Placental pericyte (primary cell): Measurements from ENCODE around the gene ZFPL1.

GRCh38 chr11:64239705-64240135, 1.2 kb upstream of the ENSG00000286264 start:
- CAGE, long polyA plus RNA: no peak

DNA sequence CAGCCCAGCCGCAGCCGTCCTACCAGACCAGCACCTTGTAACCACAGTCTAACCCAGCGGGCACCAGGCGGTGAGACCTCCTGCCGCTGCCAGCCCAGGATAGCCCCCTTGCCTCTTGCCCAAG, 861 bp downstream of the PPP1R14B start:
- CAGE, long polyA plus RNA: no peak

- CAGE, long polyA plus RNA: no peak
Observed at GRCh38 chr11:64271310-64271966, 13.0 kb downstream of the BAD start.

GRCh38 chr11:64305349-64305476, 111 bp upstream of the ESRRA start:
- CAGE, long polyA plus RNA: no peak

GRCh38 chr11:64359450-64359787, 457 bp downstream of the RPS6KA4 start:
- CAGE, long polyA plus RNA: no peak

DNA sequence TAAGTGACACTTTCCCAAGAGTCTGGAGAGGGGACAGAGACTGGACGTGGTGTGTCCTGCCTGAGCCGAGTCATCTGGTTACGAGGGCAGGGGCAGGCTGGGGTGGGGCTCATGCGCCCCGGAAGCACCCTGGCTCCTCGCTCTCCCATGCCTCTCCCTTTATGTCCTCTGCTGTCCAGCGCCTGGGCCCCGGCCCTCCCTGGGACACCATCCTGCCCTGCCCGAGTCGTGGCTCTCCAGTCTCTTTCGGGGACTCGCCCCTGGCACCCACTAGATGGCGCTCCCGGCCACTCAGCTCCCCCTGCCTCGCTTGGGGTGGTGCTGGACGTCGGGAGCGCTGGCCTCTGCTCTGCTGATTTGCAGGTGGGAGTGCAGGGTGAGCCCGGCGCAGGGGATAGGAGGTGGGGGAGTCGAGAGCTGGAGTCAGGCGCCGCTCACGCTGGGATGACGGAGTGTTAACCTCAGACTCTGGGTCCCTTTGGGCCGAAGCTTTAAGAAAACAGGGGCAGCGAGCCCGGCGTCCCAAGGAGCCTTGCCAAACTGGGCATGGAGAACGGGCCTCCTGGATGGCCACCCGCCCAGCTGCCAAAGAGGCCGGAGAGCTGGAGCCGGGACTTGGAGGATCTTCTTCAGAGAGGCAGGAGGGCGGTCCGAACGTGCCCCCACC, 89.9 kb downstream of the RPS6KA4 start:
- CAGE, long polyA plus RNA: no peak

- CAGE, long polyA plus RNA: no peak
Observed at GRCh38 chr11:64449406-64450188, 90.6 kb downstream of the RPS6KA4 start.

GRCh38 chr11:64609148-64609819, 18.3 kb downstream of the SLC22A12 start:
- CAGE, long polyA plus RNA: no peak

DNA sequence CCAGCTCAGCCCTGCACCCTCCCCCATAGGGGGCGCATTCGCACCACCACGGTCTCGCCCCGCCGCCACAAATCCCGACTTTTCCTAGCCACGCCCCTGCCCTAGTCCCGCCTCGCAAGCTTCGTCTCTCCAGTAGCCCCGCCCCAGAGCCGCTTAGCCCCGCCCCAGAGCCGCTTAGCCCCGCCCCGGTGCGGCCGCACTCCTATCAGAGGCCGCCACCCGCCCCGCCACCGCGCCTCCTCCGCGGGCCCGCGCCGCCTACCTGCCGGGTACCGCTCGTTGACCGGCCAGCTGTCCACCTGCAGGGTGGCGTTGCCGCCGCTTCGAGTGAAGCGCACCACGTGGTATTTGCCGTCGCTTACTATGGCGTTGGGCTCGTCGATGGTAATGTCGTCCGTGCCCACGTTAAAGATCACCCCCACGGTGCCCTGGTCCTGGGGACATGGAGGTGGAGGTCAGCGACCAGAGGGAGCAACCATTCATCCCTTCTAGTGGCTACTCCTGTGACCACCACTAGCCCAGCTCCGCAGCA, 39.2 kb downstream of the SLC22A12 start:
- CAGE, long polyA plus RNA: no peak

DNA sequence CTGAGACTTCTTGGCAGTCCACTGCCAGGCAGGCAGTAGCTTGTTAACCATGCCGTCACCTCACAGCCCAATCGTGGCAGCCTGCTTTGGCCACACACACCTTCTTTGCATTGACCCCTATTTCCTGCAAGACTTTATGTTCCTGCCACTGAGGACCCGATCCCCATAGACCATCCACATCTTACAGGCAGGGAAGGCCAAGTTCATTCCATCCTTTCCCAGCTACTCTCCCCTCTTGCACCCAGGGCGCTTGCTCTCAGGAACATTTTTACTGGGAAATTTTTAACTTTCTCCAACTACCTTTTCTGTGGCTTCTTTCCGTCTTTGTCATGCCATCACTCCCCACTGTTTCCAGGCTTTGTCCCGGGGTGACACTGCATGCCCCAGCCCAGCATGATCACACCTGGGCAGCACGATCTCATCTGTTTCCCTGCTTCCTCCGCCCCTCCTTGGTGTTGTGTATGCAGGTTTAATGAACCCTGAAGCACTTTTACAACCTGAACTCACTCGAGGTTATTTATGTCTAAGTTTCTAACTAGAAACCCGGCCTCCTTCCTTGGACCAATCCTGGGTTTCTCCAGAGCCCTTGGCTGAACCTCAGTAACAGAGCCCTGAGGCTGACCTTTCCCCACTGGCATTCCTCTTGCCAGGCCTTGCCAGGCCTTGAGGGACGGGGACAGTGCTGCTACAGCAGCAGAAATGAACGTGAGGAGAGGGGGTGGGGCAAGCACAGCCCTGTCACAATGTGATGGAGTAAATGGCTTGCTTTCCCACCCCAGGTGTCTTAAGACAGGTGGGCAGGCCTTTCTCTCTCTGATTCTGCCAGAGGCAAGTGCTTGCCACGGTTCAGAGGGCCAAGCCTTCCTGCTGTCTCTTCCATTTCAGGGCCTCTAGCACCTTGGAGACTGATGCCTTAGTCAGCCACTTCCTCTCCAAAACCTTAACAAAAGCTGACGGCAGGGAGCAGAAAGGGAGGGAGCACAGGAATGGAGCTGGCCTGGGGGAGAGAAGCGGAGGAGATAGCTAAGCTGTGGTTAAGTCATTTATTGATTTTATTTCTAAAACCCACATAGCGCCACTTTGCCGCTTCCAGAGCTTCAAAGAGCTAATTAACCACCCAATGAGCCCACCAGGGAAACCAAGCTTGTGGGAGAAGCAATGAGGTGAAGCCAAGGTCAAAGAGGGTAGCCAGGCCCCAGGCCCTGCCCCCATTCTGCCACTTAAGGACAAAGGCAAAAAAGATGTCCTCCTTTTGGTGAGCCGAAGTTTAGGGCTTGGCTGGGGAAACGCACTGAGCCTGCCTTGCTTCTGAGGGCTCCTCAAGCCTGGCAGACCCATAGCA, 3.1 kb upstream of the PYGM start:
- CAGE, long polyA plus RNA: no peak

GRCh38 chr11:64774881-64775021, 3.6 kb downstream of the SF1 start:
- CAGE, long polyA plus RNA: no peak

DNA sequence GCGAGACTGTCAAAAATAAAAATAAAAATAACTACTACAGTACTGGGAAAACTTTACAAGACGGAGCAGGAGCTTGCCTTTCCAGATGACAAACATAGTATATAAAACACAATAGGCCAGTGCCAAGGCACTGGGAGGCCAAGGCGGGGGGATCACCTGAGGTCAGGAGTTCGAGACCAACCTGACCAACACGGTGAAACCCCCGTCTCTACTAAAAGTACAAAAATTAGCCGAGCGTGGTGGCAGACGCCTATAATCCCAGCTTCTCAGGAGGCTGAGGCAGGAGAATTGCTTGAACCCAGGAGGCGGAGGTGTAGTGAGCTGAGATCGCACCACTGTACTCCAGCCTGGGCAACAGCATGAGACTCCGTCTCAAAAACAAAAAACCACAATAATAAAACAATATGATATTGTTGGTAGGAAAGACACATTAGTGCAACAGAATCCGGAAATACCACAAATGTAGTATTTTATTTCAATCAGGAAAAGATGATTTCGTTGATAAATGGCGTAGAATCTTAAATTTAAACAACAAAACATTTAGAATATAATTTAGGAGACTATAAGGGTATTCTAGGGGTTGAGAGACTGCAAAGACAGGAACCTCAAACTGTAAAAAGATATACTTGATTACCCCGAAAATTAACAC, 1.5 kb upstream of the SF1 start:
- CAGE, long polyA plus RNA: no peak

DNA sequence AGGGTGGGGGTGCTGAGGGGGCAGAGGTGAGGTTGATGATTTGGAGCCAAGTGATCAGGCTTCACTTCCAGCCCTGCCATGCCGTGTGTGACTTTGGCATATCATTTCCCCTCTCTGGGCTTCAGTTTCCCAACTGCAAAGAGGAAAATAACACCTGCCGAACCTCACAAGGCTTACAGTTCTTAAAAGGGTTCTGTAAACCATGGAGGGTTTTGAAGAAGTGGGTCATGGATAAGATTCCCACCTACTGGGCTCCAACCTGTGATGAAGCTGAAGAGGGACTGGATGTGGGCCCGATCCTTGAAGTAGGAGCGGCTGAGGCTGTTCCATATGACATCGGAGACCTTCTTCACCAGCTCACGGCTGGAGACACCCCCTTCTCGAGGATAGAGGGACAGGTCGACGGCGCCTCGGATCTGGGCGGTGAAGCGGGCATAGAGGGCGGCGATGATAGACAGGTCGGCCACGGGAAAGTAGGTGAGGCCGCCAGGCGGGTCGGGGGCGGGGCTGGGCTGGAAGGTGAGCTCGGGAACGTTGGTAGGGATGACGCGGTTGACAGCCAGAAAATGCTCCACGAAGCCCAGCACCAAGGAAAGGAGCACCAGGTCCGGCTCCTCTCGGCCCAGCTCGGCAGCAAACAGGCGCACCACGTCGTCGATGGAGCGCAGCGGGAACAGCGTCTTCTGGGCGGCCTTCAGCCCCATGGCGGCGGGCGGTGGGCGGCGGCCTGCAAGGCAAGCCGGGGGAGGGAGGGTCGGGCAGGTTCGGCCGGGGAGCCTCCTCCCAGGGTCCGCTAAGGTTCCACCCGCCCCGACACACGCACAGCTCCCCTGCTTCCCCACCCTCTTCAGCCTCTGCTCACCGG, 713 bp downstream of the MEN1 start:
- CAGE, long polyA plus RNA: no peak

GRCh38 chr11:64879584-64880212, 1.3 kb upstream of the EHD1 start:
- CAGE, long polyA plus RNA: no peak

DNA sequence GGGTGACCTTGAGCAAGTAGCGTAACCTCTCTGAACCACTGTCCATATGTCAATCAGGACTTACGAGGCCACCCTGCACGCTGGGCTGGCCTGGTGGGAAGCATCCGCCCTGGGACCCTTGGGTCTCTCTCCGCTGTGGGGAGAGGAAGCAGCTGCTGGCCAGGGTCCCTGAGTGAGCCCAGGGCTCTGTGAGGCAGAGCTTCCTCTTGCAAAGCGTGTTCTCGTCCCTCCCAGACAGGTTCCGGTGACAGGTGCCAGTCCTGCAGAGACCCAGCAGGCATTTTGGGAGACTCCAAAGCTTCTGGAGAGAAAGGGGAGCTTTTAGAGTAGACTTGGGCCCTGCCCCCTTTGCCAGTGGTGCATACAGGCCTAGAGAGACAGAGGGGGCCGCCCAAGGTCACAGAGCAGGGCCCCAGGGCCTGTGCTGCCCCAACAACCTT, 14.1 kb upstream of the EHD1 start:
- CAGE, long polyA plus RNA: no peak

DNA sequence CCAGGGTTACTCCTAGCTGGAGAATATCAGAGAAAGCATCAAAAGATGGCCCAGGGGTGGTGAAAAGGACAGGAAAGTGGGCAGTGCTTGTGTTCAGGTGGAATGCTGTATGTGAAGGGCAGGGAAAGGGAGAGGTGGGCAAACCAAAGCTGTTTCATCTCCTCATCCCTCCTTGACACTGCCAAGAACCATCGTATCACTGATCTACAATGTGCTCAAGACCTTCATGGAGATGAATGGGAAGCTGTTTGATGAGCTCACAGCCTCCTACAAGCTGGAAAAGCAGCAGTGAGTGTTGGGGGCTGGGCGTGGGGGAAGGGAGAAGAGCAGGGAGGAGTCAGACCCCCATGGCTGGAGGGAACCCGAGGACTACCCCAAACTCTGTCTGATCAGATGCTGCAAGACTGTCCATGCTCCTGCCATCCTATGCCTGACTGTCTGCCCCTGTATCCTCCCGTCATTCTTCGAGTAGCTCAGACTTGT, 2.7 kb downstream of the GPHA2 start:
- CAGE, long polyA plus RNA: no peak

DNA sequence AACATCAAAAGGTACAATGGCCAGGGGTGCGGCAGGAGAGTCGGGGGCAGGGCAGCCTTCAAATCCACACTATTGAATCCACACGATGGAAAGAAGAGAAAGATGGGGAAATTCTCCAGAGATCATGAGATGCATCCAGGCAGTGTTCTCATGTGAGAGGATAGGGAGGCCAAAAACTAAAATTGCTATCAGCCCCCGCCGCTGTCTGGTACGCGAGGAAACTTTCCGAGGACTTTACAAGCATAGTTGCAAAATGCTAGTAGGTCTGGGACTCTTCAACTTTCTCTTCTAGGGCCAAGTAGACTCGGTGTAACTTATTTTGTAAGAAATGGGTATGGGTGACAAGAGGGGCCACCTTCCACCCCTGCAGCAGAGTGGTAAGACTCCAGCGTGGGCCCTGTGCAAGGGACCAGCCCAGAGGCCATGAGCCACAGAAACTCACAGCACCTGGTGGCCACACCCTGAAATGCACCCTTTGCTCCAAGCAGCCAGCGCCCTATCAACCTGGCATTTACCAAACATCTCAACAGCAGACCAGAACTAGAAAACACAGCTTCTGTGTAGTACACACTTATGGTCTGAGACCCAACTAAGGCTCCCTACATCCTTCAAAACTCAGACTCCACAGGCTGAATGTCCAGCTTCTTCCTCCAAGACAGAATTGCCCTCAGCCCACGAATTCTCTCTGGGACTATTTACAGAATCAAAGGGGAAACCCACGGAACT, 5.8 kb downstream of the CDCA5 start:
- CAGE, long polyA plus RNA: no peak

GRCh38 chr11:65083717-65084868, at the start of gene ZFPL1:
Gene ZFPL1, plus strand, starts transcription at chr11:65084222.
- CAGE, long polyA plus RNA: no peak

DNA sequence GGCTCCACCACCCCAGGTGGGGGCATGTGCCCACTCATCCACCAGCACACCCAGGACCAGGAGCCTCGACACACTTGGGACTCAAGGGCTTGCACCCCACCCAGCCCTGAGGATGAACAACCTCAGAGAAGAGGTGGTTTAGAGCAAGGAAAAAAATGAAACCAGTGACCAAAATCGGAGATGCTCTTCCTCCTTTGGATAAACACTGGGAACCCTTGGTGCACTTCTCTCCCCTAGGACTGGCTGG, 1.5 kb downstream of the ZNHIT2 start:
- CAGE, long polyA plus RNA: no peak

GRCh38 chr11:65118219-65118774, 796 bp upstream of the ZNHIT2 start:
- CAGE, long polyA plus RNA: no peak